Frontal cortex (tissue), 2 donors: Measurements from ENCODE around the genes BDKRB1 and VRK1.

DNA sequence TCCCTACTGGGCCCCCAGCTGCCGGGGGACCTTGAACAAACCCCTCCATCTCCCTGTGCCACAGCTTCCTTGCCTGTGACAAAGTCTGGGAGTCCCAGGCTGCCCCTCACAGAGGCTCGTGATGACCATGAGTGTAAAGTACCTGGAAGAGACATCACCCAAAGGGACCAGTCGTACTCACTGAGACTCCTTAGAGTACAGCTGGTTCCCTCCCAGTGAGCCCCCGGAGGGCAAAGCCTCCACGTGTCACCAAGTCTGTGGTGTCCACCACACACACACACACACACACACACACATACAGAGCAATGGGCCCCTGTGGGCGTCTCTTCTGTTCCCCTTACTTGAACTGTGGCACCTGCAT lies 870 bp upstream of the C14orf132 start:
- RAMPAGE, long total RNA = no peak

GRCh38 chr14:96098095-96098412 lies 58.9 kb downstream of the C14orf132 start:
- RAMPAGE, long total RNA = no peak

DNA sequence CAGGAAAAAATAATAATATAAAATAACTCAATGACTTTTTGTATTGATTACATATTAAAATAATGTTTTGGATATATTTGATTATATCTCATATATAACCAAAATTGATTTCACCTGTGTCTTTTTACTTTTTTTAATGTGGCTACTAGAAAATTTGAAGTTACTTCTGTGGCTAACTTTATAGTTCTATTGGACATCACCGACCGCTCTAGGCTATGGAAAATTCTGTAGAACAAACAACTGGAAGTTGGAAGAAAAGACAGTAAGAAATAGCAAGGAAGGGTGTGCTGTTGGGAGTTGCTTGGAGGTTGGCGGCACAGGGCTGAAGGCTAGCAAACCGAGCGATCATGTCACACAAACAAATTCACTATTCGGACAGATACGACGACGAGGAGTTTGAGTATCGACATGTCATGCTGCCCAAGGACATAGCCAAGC lies 18.1 kb downstream of the BDKRB2 start:
- RAMPAGE, long total RNA = no peak

DNA sequence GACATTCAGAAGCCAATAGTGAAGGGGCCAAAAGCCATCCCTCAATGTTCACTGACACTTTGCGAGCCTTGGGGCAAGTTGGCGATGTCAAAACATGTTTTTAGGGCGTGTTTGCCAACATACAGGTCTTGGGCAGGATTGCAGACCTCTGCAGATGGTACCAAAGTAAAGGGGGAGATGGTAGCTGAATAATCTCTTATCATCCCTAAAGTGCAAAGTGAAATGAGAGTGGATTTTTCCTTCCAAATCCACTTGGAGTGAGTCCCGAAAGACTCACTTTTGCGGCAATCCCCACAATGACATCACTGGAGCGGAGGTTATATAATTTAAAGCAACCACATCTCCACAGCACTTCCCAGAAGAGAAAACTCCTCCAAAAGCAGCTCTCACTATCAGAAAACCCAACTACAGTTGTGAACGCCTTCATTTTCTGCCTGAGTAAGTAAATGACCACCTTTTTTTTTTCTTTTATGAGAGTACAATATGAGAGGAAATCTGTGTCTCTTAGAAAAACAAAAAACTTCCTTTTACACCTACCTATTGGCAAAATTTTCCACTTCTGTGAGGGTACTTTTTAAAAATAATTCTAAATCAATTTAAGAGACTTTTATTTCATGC lies at the start of gene BDKRB1:
TSS of gene BDKRB1 (plus strand) at position 348 of the 618 bp plus-strand sequence.
- RAMPAGE, long total RNA = no peak

GRCh38 chr14:96284454-96284790 lies 28.4 kb downstream of the BDKRB1 start:
- RAMPAGE, long total RNA = no peak

DNA sequence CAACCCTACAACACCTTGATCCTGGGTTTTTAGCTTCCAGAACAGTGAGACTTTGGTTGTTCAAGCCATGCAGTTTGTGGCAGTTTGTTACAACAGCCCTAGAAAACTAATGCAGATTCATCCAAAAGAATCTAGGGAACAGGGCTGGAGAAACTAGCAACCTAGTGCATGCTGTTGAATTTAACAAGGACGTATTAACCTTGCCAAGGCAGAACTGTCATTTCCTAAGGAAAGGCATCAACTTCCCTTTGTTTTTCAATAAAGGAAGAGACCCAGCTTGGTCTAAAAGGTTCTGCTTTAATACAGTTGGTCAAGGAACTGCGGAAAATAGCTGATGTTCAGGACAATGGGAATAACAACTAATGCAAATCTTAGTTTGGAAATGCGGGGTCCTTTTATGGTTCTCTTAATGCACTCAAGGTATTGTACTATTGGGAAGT lies 11.5 kb downstream of the AK7 start:
- RAMPAGE, long total RNA = no peak

DNA sequence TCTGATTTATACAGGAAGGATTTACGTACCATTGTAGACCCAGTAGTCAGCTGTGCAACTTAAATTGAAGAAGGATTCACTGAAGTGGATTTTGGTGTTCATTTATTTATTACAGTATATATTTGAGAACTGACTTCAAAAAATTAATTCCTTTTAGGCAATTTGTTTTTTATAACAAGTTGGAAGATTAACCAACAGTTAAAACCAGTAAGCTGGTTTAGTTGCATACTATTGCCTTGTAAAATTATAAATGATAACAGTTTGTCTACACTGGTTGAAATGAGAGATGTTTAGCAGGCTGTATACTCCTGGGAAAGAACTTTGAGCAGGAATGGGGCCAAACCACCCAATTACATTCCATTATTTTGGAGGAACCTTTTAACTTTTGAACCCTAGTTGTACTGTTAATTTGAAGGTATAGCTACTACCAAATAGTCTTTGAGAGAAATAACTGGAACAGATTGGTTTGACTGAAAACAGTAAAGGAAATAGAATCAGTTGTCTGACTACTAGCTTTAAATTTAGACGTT lies 33.9 kb downstream of the PAPOLA start:
- RAMPAGE, long total RNA = no peak

DNA sequence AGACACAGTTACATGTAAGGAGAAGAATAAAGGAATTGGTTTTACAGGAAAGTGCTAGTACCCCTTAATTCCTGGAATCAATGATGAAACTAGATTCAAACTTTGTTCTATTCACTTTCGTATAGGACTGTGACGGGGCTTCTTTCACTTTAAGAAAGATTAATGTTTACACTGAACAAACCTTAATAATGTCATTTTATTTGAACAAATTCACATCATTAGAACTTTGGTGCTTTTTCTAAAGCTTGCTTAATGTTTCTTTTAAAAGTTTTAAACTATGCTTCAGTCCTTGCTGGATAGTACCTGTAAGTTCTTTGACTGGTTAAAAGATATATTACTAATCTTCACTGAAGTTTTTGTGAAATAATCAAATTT lies 36.0 kb downstream of the PAPOLA start:
- RAMPAGE, long total RNA = no peak

DNA sequence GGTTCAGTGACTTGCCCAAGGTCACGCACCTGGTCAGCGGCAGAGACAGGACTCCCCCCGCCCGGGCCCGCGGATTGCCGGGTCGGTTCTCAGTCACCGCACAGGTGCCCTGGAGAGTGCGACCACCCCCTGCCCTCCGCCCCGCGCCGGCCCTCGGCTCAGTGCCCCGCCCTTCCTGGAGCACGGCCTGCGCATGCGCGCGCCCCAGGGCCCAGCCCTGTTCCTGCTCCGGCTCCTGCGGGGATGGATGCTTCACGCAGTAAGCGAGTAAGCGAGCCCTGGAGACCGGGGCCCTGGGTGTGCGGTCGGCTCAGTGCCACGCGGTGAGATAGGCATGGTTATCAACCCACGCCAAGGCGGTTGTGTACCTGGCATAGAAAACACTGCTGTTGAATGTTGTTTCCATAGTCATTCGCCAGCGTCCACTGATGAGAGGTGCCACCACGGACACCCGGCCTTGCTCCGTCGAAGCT lies 90.4 kb downstream of the PAPOLA start:
- RAMPAGE, long total RNA = no peak

DNA sequence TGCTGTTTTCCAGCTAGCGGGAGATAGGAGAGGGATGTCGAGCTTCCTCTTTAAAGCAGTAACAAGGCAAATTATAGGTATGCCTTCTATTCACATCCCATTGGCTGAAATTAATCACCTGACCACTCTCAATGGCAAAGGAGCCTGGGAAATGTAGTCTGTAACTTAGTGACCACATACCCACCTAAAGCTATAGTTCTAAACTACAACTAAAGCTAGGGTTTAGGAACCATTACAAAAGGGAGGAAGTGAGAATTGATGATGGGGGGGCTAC lies 34.5 kb upstream of the VRK1 start:
- RAMPAGE, long total RNA = no peak

GRCh38 chr14:96797006-96797577 lies at the start of gene VRK1:
TSS of gene VRK1 (plus strand) at chr14:96797382.
- RAMPAGE, long total RNA = no peak

GRCh38 chr14:97602729-97603129 lies 805.5 kb downstream of the VRK1 start:
- RAMPAGE, long total RNA = no peak

DNA sequence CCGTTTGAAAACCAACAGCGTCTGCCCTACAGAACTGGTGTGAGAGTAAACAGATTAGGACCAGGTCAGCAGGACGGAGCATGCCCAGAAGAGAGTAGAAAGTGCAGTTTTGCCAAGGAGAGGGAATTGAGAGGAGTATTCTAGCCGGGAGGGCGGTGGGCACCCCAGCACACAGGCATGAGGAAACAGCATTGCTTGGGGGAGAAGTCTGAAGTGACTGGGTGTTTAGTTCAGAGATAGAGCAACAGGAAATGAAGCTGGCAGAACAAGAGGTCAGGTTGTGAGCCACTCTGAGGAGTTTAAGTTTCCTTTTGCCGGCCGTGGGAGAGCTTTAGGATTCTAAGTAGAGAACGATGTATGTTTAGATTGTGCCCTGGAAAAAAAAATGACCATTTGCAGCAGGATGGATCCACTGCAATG lies 927.2 kb downstream of the VRK1 start:
- RAMPAGE, long total RNA = no peak

GRCh38 chr14:98147117-98147511 lies 1124.9 kb downstream of the BCL11B start:
- RAMPAGE, long total RNA = no peak

DNA sequence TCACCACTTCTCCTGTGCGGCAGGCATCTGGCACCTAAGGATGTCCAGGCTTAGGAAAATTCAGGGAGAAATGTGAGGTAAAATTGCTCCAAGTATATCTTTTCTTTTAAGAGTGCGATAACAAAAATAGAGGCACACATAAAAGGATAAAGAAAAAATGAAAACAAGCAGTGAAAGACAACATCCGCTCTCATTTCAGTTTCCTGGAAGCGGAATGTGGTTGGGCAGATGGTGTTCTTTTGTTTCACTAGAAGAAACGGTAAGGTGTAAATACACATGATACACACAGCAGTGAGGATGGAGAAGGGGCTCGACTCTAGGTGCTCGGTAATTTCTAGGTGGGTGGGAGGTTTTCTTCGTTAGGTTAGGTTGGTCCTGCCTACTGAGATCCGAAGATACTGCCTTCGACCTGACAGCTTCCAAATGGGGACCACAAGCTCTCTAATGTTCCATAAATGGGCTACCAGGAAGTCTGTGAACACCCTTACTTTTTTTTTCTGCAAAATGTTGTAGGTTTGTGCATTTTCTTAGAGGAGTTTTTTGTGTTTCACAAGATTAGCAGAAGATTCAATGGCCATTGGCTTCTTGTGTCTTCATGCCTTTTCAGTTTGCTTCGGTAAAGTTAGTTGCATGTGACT lies 1082.5 kb downstream of the BCL11B start:
- RAMPAGE, long total RNA = no peak

DNA sequence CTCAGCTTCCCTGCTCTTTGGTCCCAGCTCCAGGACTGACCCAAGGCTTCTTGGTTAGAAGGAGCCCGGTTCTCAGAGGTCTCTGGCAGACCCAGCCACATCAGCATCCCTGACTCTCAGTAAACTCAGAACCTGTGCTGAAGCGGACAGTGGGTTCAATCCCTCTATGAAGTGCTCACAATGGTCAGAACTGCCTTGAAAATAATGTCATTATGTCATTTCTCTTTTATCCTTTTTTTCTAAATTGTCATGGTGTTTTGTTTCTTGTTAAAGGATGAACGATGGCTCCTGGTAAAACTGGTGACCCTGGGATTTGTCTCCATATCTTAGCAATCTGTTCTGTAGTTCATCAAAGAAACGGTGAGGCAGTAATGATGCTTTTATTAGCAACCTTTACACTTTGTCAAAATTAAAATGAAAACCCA lies 426.9 kb downstream of the BCL11B start:
- RAMPAGE, long total RNA = no peak

DNA sequence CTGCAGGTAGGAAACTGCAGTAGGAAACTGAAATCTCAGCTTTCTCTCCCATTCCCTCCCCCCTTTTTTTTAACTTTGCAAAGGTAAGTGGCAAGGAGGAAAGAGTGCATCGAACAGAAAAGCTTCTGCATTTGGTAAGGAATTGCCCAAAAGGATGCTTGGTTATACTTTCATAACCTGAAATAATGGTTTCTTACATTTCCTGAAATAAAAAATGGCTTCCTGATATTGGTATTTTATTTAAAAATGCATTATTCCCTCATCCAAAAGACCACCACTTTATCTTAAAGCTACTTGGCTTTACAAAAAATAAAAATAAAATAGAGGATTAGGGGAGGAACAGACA lies 101.8 kb downstream of the BCL11B start:
- RAMPAGE, long total RNA = no peak

DNA sequence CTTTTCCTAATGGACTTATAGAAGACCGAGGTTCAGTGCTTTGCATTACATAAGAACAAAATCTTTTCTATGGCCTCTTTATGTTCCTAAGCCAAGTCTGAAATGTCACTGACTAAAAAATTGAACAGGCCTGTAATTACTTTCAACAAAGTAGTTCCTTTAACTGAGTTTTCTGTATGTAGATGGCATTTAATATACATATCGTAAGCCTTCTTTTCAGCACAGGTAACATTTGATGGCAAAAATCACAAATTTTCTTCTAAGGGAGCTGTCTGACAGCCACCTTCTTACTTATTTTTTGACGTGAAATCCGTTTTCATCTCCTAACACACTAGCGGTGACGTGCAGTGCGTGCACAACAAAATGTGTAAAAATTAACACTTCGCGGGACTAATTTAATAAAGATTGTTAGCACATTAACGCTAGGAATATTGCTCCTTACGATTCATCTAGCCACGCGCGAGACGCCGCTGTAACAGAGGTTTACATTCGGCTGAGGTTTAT lies 31.6 kb downstream of the BCL11B start:
- RAMPAGE, long total RNA = no peak

DNA sequence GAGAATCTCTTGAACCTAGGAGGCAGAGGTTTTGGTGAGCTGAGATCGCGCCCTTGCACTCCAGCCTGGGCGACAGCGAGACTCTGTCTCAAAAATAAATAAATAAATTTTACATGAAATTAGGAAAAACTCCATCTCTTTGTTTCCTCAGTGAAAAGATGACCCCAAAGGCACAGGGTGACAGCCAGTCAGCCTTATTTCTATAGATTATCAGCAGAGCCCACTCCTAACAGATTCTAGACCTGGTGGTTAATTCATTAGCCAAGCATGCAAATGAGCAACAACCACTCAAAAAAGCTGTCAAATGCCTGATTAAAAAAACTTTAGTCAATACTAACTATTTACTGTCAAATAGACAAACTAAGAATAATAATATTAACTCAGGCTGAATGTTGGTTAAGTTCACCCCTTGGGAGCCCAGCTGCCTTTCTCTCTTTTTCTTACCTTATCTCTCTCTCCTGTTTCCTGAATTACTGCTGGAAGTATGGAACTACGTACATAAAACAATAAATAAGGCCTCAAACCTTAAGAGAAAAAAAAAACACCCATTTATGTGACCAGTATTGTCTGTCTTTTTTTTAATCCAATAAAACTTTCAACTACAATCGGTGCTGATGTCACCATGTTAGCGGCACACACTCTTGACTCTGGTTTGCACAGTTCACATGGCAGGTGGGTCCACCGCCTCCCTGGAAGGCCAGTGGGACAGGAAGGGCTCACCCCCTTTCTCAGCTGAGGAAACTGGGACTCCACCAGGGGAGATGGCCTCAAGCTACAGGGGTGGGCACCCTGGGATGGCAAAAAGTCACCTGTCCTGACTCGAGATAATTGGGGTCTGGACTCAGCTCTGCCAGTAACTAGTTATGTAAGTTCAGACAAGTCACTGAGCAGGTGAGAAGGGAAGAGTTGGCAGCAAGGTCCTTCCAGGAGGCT lies 21.4 kb downstream of the BCL11B start:
- RAMPAGE, long total RNA = no peak

GRCh38 chr14:99257871-99258854 lies 13.8 kb downstream of the BCL11B start:
- RAMPAGE, long total RNA = no peak